ENCODE measurements around the gene WIPF3.

- PRO-cap, result no peak
Observed at GRCh38 chr7:29479315-29480437, 84.0 kb upstream of the PRR15 start.

- PRO-cap, result no peak
Observed at GRCh38 chr7:29684070-29684457, 120.4 kb downstream of the PRR15 start.

DNA sequence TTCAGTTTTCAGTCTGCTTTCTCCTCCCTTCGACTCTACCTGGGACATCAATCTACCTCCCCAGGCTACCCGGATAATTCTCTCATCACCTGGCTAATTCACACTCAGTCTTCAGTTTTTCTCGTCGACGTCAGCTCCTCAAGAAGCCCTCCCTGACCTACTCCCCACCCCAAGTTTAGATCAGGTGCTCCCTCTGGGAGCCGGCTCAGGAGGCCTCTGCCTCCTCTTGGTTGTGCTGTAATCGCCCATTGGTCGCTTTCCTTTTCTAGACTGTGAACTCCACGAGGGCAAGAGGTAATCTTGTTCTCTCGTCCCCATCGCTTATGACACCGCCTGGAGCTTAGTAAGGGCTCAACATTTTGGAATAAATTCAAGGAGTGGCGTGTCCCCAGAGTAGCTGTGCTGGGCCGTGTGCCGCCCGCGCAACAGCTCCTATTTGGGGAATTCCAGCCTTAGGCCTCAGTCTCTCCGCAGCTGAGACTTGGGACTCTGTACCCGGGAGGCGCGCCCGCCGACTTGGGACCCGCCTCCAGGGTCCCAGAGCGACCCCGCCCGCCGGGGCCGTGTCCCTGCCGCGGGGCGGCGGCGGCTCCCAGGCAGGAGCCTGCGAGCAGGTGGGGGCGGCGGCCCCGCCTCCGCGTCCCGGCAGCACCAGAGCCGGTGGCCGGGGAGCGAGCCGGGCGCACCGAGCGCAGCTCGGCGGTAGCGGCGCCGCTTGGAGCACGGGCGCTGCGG lies at the start of gene WIPF3:
Gene WIPF3 (plus strand): TSS at position 651 of the 735 bp plus-strand sequence.
- PRO-cap, result no peak

DNA sequence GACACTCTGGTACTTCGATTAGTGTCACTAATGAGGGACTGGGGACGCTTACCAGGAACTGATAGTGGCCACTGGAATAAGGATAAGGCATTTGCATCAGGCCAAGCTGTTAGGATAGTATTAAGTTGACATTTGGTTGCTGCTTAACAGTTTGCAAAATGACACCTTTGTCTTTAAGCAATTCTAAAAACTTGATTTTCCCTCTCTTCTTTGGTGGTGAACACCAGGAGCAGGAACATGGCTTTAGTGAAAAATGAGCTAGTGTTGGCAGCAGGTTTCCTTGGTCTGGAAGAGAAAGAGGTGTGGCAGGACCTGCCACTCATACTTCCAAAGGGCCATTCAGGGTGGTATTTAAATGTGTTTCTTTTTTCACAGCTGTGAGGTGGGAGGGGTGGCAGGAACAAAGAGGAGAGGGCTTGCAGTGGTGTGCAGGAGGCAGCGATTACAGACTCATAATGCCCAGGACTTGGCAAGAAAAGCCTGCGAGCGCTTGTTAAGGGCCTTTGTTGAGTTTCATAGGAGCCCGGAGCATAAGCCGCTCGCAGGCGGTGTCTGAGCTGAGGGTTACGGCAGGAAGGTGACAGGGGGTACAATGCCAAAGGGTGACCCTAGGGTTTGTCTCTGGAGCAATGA lies 36.7 kb downstream of the WIPF3 start:
- PRO-cap, result no peak

DNA sequence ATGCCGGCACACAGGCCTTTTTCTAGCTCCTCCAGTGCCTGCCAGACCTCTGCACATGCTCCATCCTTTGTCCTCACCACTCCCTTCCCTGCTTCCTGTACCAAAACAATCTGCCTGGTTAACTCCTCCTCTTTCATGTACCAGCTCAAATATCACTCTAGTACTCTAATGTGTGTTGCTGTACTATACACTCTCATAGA lies 19.4 kb downstream of the SCRN1 start:
- PRO-cap, result no peak

- PRO-cap, result no peak
Observed at GRCh38 chr7:30142664-30143357, 8.0 kb downstream of the MTURN start.

GRCh38 chr7:30478039-30478221 lies 654 bp downstream of the NOD1 start:
- PRO-cap, result no peak

DNA sequence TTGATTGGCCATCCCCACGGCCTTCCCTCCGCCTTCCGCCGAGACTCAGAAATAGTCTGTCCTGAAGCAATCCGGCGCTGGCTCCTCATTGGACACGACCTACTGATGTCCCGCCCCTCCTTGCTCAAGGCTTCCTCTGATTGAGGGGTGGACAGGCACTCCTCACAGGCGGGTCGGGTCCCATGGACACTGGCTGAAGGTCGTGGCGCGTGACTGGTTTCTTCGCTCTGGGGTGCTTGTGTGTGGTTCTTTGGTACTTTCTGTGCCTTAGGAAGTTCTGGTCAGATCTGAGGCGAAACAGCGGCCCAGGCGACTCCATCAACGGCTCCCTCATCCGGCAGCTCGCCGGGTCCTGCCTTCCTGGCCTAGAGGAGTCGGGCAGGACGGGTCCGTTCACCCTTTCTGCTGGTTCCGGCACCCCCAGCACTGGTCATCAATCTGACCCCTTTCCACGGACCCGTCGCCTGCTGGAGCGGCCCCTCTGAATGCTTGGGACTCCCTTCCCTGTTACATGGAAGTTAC lies 347 bp upstream of the GGCT start:
- PRO-cap, result bidirectional peak, plus-strand start at position 165 of the sequence, minus-strand start outside the sequence

- PRO-cap, result no peak
Observed at GRCh38 chr7:30556773-30557275, 37.9 kb upstream of the GARS1 start.

DNA sequence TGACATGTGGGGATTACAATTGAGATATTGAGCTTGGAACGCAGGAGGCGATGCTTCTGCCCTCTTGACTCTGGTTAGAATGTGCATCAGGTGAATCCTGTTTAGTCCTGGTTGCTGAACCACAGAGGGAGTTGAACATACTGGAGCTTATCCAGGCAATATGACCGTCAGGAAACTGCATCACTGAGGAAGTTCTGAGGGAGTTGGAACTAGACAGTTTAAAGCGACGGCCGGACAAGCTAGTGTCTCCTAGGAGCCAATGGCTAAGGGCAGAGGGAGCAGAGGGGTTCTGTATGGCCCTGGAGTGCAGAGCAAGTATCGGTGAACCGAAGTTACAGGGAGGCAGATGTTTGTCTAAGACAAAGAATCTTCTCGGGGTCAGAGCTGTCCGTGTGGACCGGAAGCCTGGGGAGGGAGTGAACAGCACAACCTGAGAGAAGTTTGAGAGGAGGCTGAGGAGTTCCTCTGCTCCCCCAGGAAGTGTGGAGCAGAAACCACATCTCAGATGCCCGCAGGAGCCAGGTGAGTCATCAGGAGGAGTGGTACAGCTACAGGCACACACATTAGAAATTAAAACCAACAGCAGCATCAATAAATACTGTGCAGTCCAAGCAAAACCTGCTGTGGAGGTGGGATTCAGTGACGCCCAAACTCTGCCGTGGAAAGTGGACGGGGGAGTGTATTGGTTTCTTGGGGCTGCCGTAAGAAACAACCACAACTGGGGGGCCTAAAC lies 31.5 kb upstream of the GARS1 start:
- PRO-cap, result no peak

DNA sequence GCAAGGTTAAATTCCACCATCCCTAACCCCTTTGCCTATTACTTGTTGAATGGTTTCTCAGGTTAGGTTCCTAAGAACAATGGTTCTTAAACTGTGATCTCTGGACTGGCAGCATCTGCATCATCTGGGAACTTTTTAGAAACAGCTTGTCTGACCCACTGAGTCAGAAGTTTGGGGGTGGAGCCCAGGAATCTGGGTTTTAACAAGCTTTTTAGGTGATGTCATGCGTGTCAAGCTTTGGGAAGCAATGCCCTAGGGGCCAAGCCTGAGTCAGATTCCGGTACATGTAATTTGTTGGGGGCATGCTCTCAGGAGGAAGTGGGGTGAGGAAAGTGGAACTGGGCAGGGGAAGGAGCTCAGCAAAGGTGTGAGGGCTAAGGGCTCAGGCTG lies 28.3 kb downstream of the MINDY4 start:
- PRO-cap, result no peak

GRCh38 chr7:30898298-30898599 lies 13.4 kb upstream of the AQP1 start:
- PRO-cap, result no peak

GRCh38 chr7:30932546-30933171 lies 21.0 kb downstream of the AQP1 start:
- PRO-cap, result no peak

DNA sequence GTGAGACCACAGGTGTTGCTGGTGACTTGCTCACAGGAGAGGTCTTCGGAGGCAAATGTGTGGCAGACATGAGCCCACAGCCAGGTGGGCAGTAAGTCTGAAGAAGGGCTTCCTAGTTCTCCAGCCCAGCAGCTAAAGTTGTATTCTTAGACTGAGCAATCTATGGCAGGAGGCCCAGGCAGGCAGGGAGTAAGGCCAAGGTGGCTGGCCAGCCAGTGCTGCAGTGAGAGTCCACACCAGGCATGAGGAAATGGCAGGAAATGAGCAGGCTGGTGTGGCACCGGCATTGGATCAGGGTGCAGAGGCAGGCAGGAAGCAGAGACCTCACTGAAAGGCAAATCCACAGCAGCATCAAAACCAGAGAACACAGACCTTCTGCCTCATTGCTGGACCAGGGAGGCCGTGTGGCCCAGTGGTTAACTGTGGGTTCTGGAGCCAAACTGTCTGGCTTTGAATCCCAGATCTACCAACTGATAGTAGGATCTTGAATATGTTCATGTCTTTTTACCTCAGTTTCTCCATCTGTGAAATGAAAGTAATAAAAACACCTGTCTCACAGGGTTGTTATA lies 84.7 kb upstream of the PDE1C start:
- PRO-cap, result no peak

DNA sequence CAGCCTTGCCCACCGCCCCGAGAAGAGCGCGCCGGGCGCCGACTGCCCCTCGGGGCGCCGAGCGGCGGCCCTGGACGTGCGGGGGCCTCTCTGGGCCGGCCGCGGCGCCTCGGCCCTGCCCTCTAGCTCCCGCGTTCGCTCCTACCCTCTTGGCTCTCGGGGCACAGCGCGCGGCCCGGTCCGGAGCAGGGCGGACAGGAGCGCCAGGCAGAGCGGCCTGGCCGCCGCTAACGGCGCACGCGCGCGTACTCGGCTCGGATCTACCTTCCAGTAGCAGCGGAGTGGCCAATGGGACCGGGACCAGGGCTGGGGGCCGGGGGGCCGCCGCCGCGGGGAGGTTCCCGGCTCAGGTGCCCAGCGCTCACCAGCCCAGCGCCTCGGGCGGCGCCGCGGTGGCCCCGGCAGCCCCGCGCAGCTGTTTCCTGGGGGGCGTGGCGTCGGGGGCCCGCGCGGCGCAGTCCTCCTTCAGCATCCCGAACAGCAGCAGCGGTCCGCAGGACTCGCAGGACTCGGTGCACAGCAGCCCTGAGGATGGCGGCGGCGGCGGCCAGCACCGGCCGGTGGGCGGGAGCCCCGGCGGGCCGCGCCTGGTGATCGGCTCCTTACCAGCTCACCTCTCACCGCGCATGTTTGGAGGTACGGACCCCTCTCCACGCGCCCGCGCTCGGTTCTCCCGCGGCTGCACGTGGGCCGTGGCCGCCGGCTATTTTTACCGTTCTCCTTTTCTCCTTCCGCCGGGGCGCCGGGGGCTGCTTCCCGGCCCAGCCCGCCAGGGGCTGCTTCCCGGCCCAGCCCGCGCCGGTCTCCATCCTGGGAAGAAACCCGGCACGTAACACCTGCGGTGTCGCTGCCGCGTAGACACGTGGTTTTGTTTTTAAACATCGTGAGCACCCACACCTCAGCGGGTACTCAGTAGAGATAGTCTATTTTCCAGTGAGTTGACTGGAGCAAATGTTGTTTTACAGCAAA lies 162.9 kb downstream of the KBTBD2 start:
- PRO-cap, result bidirectional peak, plus-strand start at position 476 of the sequence, minus-strand start at position 197 of the sequence

GRCh38 chr7:32879378-32880363 lies 11.9 kb downstream of the KBTBD2 start:
- PRO-cap, result no peak

GRCh38 chr7:32891808-32891975 lies 132 bp upstream of the KBTBD2 start:
- PRO-cap, result no peak

DNA sequence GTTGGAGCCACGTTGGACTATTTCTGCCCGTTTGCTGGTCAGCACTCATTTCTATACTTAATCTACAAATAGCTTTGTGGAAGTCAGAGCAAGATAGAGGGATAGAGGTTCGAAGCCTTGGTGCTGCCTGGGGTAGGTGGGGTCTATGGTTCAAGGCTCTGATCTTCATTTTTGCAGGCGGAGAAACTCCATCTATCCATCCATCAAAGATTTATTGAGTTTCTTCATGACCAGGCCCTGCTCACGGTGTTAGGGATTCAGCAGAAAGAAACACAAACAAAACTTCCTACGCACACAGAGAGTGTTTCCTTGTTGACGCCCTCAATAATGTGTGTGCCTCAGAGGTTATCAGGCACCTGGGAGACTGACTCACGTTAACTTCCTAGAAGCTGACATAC lies 35.3 kb downstream of the FKBP9 start:
- PRO-cap, result no peak

DNA sequence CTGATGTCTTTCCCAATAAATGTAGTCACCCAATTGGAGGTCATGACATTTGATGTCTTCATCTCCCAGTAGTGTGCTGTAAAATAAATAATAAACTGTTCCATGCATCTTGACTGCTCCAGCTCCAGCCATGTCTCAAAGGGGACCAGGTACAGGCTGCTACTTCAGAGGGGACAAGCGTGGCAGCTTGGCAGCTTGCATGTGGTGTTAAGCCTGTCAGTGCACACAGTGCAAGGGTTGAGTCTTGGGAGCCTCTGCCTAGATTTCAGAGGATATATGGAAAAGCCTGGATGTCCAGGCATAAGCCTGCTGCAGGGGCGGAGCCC lies 7.5 kb upstream of the NT5C3A start:
- PRO-cap, result no peak

- PRO-cap, result no peak
Observed at GRCh38 chr7:33554672-33555185, 350.6 kb upstream of the BMPER start.